Neuron (in vitro differentiated cells): ENCODE data around the genes RNF212B, PABPN1, PCK2, IPO4 and TM9SF1.

DNA sequence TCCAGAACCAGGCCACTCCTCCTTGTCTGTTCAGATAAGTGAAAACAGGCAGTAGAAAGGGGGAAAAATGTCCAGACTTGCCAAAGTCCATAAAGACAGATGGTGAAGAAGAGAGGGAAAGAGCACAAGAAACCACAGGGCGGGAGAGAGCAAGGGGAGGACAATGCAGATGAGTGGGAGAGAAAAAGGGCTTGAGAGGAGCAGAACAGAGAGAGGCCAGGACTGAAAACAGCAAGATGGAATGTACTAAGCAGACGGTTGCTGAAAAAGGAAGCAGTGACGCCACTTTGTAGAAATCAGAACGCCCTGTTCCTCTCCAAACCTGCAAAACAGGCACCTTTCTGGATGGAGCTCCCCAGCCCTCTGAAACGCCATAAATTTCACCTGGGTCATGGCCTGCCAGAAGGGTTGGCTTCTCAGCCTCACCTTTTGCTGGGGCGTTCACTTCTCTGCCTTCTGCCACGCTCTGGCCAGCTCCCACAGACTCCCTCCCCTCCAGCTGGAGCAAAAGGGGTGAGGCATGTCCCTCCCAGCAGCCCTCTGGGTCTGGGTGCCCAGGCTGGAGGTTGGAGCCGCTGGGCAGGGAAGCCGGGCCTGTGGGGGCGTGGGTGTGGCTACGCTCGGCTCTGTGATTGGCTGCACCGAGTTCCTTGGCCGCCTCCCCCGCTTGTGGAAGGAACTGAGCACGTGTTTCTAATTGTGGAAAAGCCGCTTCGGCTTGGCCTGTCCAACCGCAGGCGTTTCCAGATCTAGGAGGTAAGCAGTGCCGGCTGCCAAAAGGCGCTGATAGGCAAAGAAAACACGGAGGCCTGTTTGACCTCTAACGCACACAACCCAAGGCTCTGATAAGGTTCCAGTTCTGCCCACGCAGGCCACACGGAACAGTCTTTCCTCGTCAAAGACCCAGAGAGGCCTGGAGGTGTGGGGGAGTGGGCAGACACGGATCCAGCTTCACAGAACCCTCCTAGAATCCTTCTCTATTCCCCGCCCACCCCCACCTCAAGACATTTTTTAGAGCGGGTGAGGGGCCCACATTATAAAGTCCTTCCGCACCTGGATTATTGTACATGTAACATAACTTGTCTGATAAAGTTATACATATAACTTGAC is 29.3 kb downstream of the SLC7A8 start:
- PRO-cap, result no peak

- PRO-cap, result no peak
Observed at GRCh38 chr14:23160730-23161790, 22.4 kb downstream of the SLC7A8 start.

DNA sequence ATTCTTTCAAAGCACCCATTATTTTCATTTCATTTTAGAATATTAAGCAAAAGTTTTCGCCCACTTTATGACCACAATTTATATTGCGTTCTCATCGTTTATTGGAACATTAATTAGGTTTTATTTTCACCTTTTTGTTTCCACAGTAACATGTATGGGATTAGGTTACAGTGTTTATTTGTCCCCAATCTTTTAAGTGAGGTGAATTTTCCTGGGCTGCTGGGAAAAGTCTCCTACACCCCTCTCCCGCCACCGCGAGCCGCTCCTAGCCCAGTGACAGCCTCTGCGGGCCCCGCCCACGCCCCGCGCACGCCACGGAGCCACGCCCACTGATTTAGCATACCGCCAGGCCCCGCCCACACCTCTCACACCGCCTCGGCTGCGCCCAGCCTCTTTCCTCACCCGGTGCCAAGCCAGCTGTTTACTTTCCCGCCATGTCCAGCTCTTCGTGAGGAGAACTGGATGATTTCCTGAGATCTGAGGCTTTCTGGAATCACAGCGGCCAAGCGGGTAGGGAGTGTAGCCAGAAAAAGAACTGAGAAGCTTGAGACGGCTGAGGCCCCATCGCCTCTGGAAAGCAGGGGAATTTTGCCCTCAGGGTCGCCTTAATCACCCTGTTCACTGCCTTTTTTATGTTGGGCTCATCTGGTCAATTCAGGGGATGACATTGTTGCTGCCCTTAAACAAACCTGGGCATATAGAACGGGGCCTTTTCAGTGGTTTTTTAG is at the start of gene RNF212B:
TSS of gene RNF212B (plus strand) at position 391 of the 728 bp plus-strand sequence.
- PRO-cap, result no peak

GRCh38 chr14:23321376-23321910 is at the start of gene PABPN1:
PABPN1 (plus strand) TSS chr14:23321457.
- PRO-cap, result bidirectional peak, plus-strand start at chr14:23321457, minus-strand start at chr14:23321205; bidirectional peak, plus-strand start at chr14:23321812, minus-strand start at chr14:23321872

DNA sequence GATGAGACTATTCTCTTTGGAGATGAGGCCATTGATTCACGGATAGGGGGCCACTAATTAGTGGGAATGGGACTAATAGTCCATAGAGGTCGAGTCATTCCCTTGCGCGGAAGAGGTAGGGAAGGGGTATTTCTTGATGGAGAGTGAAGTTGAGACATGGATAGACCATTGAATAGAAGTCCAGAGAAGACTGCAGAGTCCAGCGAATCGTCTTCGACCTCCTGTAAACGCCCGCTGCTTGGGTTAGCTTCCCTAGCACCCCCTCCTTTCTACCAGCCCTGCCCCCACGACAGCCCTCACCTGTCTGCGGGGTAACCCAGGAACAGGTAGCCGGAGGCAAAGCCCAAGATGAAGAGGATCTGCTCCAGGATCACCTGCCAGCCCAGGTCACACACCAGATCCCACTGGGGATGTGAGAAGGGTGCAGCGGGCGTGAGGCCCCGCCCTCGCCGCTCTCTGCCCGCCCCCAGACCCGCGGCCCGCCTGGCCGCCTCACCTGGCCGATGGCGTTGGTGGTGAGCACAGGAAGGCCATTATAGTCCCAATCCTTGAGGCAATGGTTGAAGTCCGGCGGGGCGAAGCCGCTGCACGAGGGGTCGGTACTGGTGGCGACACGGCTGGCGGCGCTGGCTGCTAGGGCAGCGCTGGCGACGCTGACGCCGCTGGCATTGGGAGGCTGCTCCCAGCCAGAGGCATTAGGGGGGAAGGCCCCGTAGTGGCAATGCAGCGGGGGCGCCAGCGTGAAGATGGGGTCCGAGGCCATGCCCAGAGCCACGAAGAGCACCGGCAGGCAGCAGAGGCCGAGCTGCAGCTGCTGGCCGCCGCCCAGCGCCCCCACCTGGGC is 1.0 kb downstream of the SLC22A17 start:
- PRO-cap, result bidirectional peak, plus-strand start at position 533 of the sequence, minus-strand start at position 400 of the sequence

DNA sequence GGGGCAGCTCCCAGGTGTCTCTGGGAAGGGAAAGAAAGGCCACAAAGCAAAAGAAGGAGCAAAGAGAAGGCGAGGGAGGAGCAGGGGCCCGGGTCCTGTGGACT is 897 bp upstream of the EFS start:
- PRO-cap, result no peak

GRCh38 chr14:23399132-23399592 is 8.9 kb downstream of the MYH6 start:
- PRO-cap, result no peak

- PRO-cap, result no peak
Observed at GRCh38 chr14:23437920-23439191, 2.9 kb upstream of the MYH7 start.

DNA sequence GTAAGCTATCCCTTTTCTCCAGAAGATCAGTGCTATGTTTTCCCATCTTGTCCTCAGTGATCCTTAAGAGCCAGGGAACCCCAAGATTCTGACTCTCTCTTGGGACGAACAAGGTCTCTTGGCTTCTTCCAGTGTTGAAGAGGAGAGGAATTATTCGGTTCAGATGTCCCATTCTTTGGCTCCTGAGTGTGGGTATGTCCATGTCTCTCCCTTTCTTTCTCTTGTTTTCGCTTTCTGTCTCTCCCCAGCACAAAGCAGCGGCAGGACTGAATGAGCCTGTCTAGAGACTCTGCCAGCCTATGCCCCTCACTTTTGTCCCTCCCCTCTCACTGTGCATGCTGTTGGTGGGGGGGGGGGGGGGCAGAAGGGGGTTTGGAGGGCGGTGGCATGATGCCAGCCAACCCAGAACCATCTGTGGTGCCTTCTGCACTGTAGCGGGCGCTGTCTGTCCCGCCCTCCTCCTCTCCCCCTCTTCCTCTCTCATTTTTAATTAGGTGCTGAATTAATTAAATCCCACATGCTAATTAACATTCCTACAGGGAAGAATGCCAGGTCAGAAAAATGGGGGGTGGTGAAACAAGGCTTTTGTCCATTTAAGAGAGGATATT is 17.7 kb downstream of the NGDN start:
- PRO-cap, result no peak

DNA sequence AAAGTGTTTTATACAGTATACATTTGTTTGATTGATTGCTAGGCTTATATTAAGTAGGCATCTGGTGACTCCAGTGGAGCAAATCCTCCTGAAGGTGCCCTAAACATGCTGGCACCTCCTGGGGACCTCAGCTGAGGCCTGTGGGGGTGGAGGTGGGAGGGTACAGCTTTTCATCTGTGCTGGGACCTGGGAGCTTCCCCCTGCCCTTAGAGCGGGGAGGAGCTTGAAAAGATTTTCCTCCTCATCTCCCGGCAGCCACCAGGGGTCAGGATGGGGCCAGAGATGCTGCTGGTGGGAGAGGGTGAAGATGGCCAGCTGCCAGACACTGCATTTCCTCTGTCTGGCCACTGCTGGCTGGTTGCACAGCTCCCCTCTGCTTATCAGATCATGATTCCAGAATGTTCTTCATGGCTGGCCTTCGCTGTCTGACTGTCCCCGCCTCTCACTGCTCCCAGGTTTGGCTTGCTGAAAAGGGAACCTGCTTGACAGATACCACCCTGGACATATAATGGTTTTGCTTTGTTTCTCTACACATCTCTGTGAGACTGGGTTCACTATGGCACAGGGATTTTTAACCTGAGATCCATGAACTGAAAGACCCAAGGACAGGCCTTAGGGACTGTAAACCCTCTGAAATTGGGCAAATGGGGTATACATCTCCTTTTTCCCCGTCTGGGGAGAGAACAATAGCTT is 10.5 kb upstream of the JPH4 start:
- PRO-cap, result bidirectional peak, plus-strand start at position 330 of the sequence, minus-strand start at position 171 of the sequence

DNA sequence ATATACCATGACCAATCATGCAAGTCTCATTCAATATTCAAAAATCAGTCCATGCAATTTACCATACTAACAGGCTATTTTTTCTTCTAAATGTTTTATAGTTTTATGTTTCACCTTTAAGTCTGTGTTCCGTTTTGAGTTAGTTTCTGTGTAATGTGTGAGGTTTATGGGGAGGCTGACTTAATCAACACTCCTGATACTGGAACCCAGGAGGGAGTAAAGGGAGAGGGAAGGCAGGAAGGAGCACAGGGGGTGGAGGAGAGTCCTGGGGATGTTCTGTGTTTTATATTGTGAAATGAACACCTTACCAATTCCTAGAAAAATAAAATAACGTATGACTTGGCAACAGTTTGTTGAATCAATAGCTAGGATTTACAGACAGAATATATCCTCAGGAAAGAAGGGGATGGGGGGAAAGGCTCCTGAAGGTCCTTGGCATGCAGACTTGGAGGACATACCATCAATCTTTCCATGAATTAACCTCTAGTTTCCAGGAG is 22.2 kb upstream of the DHRS2 start:
- PRO-cap, result no peak

DNA sequence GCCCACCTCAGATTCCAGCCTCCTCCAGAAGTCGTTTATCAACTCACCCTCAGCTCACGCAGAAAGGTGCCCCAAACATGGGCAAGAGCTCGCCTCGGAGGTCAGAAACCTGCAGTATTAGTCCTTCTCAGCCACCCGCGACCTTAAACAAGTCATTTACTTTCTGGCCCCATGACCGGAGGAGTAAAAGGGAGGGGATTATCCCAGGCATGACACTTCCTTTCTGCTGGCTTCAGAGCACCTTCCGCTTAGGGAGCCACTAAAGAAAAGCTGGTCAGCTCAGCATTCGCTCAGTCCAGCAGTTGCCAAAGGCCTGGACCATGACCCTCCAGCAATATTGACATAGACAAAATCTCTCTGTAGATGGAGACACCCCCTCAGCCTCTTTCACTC is 4.3 kb upstream of the CPNE6 start:
- PRO-cap, result no peak

- PRO-cap, result bidirectional peak, plus-strand start at chr14:24079724, minus-strand start at chr14:24079790; bidirectional peak, plus-strand start at chr14:24079895, minus-strand start at chr14:24079906; bidirectional peak, plus-strand start at chr14:24080292, minus-strand start at chr14:24080283
Observed at GRCh38 chr14:24079665-24080332, 8.4 kb downstream of the CPNE6 start.

DNA sequence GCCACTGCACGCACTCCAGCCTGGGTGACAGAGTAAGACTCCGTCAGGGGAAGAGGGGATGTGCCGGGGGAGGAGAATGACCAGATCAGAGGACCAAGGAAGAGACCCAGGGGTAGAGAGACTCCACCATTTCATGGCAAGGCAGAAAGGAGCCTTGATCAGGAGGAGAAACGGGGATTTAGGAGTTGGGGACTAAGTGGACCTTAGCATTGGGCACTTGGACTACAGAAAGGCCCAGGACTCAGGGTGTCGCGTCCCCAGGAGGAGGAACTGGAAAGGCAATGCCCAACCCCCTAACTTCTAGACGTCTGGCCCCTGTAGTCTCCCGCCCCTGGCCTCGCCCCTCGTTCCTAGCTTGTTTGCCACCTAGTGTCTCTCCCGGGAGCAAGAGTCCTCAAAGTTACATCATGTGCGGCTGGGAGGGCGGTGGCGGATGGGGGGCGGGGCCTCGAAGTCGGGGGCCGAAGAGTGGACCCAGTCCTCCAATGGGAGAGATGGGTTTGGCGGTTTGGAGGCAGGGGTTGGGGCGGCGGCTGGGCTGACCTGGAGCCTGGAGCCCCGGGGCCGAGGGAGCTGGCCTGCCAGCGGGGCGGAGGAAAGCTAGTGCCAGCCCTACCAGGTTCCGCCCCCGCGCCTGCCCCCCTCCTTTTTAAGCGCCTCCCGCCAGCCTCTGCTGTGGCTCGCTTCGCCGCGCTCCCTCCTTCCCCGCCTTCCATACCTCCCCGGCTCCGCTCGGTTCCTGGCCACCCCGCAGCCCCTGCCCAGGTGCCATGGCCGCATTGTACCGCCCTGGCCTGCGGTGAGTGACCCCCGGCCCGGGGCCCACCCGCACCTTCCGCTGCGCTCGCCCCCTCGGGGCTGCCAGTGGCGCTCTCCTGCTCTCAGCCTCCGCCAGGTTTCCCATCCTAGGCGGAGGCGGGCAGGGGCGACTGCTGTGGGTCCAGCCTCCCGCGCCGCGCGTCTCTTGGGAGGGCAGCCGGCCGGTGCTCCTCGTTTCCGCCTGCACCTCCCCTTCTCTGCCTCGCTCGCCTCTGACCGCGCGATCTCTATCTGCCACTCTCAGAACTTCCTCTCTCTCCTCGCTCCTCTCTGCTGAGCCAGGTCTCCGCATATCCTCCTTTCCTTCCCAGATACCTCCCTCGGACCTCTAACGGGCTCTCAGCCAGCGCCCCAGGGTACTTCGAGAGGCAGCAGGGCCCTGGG is at the start of gene PCK2:
TSS of gene PCK2 (plus strand) at position 676 of the 1,203 bp plus-strand sequence.
- PRO-cap, result bidirectional peak, plus-strand start at position 541 of the sequence, minus-strand start at position 367 of the sequence; bidirectional peak, plus-strand start at position 1,056 of the sequence, minus-strand start at position 1,018 of the sequence

- PRO-cap, result no peak
Observed at GRCh38 chr14:24181852-24182334, 6.7 kb downstream of the IPO4 start.

GRCh38 chr14:24188478-24189292 is at the start of gene IPO4:
IPO4 (minus strand) TSS chr14:24188816.
- PRO-cap, result bidirectional peak, plus-strand start at chr14:24189055, minus-strand start at chr14:24188797

- PRO-cap, result bidirectional peak, plus-strand start at chr14:24195344, minus-strand start at chr14:24195281; bidirectional peak, plus-strand start at chr14:24195431, minus-strand start at chr14:24195402; bidirectional peak, plus-strand start at chr14:24195697, minus-strand start at chr14:24195637; bidirectional peak, plus-strand start at chr14:24195854, minus-strand start at chr14:24195969
Observed at GRCh38 chr14:24195159-24196143, at the start of gene TM9SF1. TM9SF1 (minus strand) TSS chr14:24195441.

DNA sequence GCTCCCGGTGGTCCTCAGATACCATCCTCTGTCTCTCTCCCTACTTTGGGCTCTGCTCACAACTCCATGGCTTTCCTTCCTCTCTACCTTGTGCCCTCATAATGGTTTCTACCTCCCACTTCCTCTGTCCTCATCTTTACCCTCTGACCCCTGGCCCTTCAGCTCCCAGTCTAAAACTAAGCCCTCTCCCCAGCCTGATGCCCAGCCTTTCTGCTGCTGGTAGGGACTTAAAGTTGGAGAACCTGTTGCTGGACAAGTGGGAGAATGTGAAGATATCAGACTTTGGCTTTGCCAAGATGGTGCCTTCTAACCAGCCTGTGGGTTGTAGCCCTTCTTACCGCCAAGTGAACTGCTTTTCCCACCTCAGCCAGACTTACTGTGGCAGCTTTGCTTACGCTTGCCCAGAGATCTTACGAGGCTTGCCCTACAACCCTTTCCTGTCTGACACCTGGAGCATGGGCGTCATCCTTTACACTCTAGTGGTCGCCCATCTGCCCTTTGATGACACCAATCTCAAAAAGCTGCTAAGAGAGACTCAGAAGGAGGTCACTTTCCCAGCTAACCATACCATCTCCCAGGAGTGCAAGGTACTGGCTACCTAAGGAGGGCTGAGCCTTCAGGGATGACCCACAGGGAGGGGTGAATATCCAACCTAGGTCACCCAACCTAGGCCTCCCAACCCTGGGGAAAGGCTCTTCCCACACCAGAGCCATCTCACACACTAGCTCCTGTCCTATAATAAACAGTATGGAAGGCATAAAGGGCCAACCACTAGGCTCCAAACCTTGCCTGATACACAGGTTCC is 1.6 kb downstream of the TSSK4 start:
- PRO-cap, result no peak

DNA sequence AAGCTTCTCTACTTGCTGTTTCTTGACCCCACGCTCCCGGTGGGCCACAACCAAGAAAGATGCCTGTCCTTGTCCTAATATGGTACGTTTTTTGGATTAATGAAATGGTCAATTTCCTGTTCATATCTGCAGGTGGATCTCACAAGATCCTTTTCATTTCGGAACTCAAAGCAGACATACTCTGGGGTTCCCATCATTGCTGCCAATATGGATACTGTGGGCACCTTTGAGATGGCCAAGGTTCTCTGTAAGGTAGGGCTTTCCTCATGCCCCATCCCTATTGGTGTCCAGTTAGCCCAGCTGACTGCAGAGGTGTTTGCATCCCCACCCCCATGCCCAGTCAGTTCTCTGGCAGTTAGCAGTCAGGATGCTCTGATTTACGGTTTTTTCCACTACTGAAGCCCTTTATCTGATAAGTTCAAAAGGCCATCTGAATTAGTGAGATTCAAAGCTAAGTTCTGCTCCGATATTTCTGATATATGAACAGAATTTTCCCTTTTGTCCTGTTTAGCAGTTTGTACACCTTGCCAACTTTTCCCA is 688 bp downstream of the GMPR2 start:
- PRO-cap, result no peak

DNA sequence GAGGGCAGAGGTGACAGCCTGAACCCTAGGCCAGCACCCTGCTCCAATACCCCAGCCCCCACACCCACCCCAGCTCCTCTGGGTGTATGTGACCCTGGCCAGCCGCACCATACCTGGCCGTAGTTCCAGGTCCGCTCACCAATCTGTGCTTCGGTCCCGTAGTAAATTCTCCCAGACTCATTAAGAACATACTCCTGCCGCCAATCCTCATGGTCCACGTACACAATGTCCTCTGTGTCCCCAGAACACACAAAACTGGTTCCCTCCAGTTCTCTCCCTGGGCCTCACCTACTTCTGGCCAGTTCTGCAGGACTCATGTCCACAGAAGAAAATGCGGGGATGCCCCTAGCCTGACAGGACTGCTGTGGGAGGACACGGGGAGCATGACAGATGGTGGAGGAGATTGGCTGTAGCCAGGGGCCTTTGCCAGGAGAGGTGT is 3.1 kb downstream of the TGM1 start:
- PRO-cap, result no peak